K562 (cell line): ENCODE results near the gene RPS10.

DNA sequence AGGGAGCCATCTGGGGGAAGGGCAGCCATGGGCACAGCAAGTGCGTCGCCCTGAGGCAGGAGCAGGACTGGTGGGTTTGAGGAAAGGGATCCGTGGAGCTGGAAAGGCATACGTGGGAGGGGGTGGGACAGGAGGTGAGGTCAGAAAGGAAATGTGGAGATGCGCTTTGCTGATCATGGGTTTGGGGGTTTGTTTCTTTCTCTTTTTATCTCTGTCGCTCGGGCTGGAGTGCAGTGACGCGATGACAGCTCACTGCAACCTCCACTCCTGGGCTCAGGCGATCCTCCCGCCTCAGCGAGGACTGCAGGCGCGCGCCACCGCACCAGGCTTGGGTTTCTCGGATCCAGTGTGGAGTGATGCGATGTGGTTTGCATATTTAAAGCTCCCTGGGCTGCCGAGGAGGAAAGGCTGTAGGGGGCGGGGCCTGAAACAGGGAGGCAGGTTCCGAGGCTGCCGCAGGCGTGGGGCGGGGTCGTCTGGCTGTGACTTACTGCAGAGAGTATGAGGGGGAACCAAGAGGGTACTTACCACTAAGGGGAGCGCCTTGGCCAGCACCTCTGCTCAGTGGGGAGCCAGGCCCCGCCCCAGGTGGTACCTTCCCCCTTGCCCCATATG is 12.5 kb upstream of the BAK1 start:
- RAMPAGE, long total RNA: no peak
- RRBS: no CpG with 5 or more reads among the region's 27 CpGs
PRO-cap:
- standard: no peak
- CoPRO, capped RNA only, 2 experiments: no peak in any of the 2 experiments
- CoPRO, capped and uncapped RNA, 2 experiments: no peak in any of the 2 experiments
- CoPRO, uncapped RNA only, 2 experiments: no peak in any of the 2 experiments
CAGE:
- cytosol, long polyA plus RNA: no peak
- long polyA plus RNA: no peak
- nucleolus, long total RNA: no peak
- nucleus, long polyA plus RNA: no peak

GRCh38 chr6:33634372-33635007 is 13.4 kb downstream of the ITPR3 start:
- RAMPAGE, long total RNA: no peak
- RRBS: no CpG with 5 or more reads among the region's 18 CpGs
PRO-cap:
- standard: no peak
- CoPRO, capped RNA only, 2 experiments: no peak in any of the 2 experiments
- CoPRO, capped and uncapped RNA, 2 experiments: no peak in any of the 2 experiments
- CoPRO, uncapped RNA only, 2 experiments: no peak in any of the 2 experiments
CAGE:
- cytosol, long polyA plus RNA: no peak
- long polyA plus RNA: no peak
- nucleolus, long total RNA: no peak
- nucleus, long polyA plus RNA: no peak

- RAMPAGE, long total RNA: no peak
- RRBS: 94% methylated on average over 7 of the region's 26 CpGs
PRO-cap:
- standard: no peak
- CoPRO, capped RNA only, 2 experiments: no peak in any of the 2 experiments
- CoPRO, capped and uncapped RNA, 2 experiments: no peak in any of the 2 experiments
- CoPRO, uncapped RNA only, 2 experiments: no peak in any of the 2 experiments
CAGE:
- cytosol, long polyA plus RNA: no peak
- long polyA plus RNA: no peak
- nucleolus, long total RNA: no peak
- nucleus, long polyA plus RNA: no peak
Measured at GRCh38 chr6:33658460-33659289, 37.6 kb downstream of the ITPR3 start.

GRCh38 chr6:33686778-33687642 is 24.5 kb downstream of the UQCC2 start:
- RAMPAGE, long total RNA: no peak
- RRBS: no CpG with 5 or more reads among the region's 24 CpGs
PRO-cap:
- standard: no peak
- CoPRO, capped RNA only, 2 experiments: no peak in any of the 2 experiments
- CoPRO, capped and uncapped RNA, 2 experiments: no peak in any of the 2 experiments
- CoPRO, uncapped RNA only, 2 experiments: no peak in any of the 2 experiments
CAGE:
- cytosol, long polyA plus RNA: no peak
- long polyA plus RNA: no peak
- nucleolus, long total RNA: no peak
- nucleus, long polyA plus RNA: no peak

DNA sequence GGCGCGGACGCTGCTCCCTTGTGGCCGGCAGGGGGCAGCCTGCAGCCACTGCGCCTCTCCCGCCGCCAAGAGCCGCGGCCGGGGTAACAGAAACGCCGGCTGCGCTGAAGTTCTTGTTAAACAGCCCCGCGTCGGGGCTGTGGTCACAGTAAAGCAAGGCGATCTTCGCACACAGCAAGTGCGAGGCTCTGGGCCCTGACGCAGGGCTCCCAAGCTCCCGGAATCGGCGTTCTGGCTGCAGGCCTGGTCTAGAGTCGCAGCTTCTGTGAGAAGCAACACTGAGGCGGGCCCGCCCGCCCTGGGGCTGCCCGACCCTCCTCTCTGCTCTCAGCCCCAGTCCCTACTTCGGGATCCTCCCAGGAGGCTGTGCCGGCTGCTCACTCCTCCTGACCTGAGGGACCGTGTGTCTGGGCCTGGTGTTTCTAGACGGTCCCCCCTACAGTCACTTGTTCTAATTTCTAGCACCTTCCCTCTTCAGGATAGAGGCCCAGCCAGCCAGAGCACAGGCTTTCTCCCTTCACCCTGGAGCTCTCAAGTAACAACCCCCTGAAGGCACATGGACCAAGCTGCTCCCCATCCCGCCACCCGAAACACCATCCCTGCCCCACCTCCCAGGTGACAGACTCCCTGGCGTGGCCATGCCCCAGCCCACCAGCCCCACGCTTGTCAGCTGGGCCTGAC is 17.1 kb downstream of the LEMD2 start:
- RAMPAGE, long total RNA: no peak
- RRBS: 2% methylated on average over 10 of the region's 36 CpGs
PRO-cap:
- standard: no peak
- CoPRO, capped RNA only, 2 experiments: no peak in any of the 2 experiments
- CoPRO, capped and uncapped RNA, 2 experiments: no peak in any of the 2 experiments
- CoPRO, uncapped RNA only, 2 experiments: peak in 2 of 2 experiments; most common minus-strand start position 150 of the sequence (in 1)
CAGE:
- cytosol, long polyA plus RNA: no peak
- long polyA plus RNA: no peak
- nucleolus, long total RNA: no peak
- nucleus, long polyA plus RNA: no peak

DNA sequence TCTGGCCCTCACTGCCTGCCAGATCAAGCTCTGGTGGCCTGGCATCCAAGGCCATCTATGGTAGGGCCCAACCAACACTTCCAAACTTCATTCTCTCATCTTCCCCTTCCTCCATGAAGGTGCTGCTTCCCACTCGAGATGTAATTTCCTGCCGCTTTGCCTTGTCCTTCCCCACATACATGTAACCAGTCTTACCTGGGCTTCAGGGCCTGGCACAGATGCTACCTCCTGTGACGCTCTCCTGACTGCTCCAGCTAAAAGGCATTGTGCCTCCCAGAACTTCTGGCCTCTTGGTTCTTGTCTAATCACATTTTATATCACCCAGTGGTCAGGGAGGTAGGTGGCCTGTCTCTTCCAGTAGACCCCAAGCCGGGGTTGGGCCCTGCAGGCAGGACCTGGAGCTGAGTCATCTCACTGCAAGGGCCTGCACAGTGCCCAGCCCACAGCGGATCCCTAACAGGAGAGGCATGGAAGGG is 6.5 kb downstream of the LEMD2 start:
- RAMPAGE, long total RNA: no peak
- RRBS: no CpG with 5 or more reads among the region's 5 CpGs
PRO-cap:
- standard: no peak
- CoPRO, capped RNA only, 2 experiments: no peak in any of the 2 experiments
- CoPRO, capped and uncapped RNA, 2 experiments: no peak in any of the 2 experiments
- CoPRO, uncapped RNA only, 2 experiments: peak in 2 of 2 experiments; most common minus-strand start position 57 of the sequence (in 1)
CAGE:
- cytosol, long polyA plus RNA: no peak
- long polyA plus RNA: no peak
- nucleolus, long total RNA: no peak
- nucleus, long polyA plus RNA: no peak

- RAMPAGE, long total RNA: no peak
- RRBS: no CpG with 5 or more reads among the region's 5 CpGs
PRO-cap:
- standard: bidirectional peak, plus-strand start at chr6:33840290, minus-strand start at chr6:33840144
- CoPRO, capped RNA only, 2 experiments: peak in 2 of 2 experiments; most common plus-strand start chr6:33840179 (in 1); most common minus-strand start chr6:33840167 (in 1)
- CoPRO, capped and uncapped RNA, 2 experiments: peak in 1 of 2 experiments; most common plus-strand start chr6:33840190 (in 1); most common minus-strand start chr6:33840167 (in 1)
- CoPRO, uncapped RNA only, 2 experiments: no peak in any of the 2 experiments
CAGE:
- cytosol, long polyA plus RNA: no peak
- long polyA plus RNA: no peak
- nucleolus, long total RNA: no peak
- nucleus, long polyA plus RNA: no peak
Measured at GRCh38 chr6:33840035-33840491, 36.3 kb upstream of the MLN start.

DNA sequence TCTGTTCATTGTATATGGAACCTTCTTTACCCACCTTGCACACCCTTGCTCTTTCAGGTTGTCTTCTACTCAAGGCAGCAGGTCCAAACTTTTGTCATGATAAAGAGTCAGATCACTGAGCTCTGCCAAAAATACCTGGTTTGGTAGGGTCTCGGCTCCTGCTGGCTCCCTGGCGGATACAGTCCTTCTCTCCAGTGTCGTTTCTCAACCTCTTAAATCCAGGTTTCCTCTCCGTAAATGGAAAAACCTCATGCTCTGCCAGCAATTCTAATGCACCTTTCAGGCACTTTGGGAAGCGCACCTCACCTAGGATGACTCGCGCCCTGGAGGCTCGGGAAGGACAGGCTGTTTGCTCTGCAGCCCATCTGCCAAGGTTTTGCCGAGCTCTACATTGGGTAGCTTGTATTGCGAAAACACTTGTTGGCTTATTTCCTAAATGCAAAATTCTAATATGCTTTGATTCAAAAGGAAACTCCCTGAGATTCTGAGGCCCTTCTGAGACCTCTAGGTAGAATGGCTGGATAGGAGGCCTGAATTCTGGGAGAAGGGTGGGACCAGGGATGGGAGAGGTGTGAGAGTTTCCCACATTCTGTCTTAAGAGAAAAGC is 102.6 kb upstream of the MLN start:
- RAMPAGE, long total RNA: no peak
- RRBS: no CpG with 5 or more reads among the region's 10 CpGs
PRO-cap:
- standard: no peak
- CoPRO, capped RNA only, 2 experiments: no peak in any of the 2 experiments
- CoPRO, capped and uncapped RNA, 2 experiments: no peak in any of the 2 experiments
- CoPRO, uncapped RNA only, 2 experiments: no peak in any of the 2 experiments
CAGE:
- cytosol, long polyA plus RNA: no peak
- long polyA plus RNA: no peak
- nucleolus, long total RNA: no peak
- nucleus, long polyA plus RNA: no peak

DNA sequence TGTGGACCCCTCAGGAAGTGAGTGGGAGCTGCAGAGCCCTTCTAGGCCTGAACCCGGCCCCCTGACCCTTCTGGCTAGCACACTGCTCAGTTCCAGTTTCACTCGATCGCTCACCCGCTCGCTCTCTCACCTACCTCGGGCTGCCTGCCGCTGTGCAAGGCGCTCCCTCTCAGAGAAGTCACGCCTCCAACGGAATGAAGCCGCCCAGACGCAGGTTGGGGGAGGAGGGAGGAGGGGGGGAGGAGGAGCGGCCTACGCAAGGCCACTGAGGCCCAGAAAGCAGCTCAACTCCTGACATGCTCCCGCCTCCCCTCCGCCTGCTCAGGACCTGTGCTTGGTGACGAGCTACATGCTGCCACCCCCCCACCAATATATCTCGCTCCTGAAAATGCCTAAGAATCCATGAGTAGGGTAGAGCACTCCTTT is 3.3 kb downstream of the GRM4 start:
- RAMPAGE, long total RNA: no peak
- RRBS: no CpG with 5 or more reads among the region's 18 CpGs
PRO-cap:
- standard: no peak
- CoPRO, capped RNA only, 2 experiments: no peak in any of the 2 experiments
- CoPRO, capped and uncapped RNA, 2 experiments: no peak in any of the 2 experiments
- CoPRO, uncapped RNA only, 2 experiments: no peak in any of the 2 experiments
CAGE:
- cytosol, long polyA plus RNA: no peak
- long polyA plus RNA: no peak
- nucleolus, long total RNA: no peak
- nucleus, long polyA plus RNA: no peak

DNA sequence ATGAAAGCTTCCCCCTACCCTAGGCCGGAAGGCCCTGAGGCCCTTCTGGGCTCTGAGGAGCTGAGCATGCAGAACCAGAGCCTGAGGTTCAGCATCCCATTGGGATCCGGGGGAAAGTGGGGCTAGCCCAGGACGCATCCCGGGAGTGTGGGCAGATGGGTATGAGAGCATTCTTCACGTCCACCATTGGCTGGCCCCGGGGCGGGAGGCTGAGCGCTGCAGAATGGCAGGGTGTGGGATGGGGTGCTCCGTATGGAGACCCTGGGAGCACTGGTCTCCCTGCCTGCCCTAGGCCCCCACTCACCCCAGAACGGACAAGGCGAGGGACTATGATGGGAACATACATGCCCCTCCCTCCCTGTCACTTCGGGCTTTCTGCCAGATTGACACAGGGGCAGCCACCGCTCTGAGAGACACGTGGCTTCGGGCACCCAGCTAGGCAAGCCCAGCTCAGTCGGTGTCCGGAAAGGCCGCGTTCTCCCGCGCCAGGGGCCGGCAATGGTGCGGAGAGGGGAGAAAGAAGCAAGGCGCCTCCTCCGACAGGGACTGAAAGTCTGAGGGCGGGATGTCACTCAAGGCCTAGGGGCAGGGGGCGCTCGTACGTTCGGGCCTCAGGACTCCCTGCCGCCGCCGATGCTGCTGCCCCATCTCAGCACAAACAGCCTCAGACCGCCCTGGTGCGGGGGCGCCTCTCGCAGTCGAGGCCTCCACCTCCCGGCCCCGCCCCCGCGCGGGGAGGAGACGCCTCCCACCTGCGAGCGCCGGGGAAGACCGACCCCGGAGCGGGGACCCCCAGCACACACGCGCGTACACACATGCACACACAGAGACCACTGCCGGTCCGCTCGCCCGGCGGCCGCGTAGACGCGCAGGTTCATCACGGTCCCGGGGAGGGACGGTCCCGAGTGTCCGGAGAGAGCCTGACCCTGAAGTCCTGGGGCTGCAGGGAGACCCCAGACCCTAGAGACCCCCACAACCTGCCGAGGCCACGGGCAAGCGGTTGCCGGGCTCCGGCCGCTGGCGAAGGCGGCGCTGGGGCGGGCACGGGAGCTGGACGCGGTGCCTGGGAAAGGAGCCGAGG is 2.0 kb downstream of the GRM4 start:
- RAMPAGE, long total RNA: no peak
- RRBS: 23% methylated on average over 25 of the region's 81 CpGs
PRO-cap:
- standard: no peak
- CoPRO, capped RNA only, 2 experiments: no peak in any of the 2 experiments
- CoPRO, capped and uncapped RNA, 2 experiments: no peak in any of the 2 experiments
- CoPRO, uncapped RNA only, 2 experiments: no peak in any of the 2 experiments
CAGE:
- cytosol, long polyA plus RNA: no peak
- long polyA plus RNA: no peak
- nucleolus, long total RNA: no peak
- nucleus, long polyA plus RNA: no peak

GRCh38 chr6:34144695-34145450 is 1.0 kb downstream of the GRM4 start:
- RAMPAGE, long total RNA: no peak
- RRBS: 65% methylated on average over 73 of the region's 91 CpGs
PRO-cap:
- standard: no peak
- CoPRO, capped RNA only, 2 experiments: no peak in any of the 2 experiments
- CoPRO, capped and uncapped RNA, 2 experiments: no peak in any of the 2 experiments
- CoPRO, uncapped RNA only, 2 experiments: no peak in any of the 2 experiments
CAGE:
- cytosol, long polyA plus RNA: no peak
- long polyA plus RNA: no peak
- nucleolus, long total RNA: no peak
- nucleus, long polyA plus RNA: no peak

- RAMPAGE, long total RNA: no peak
- RRBS: no CpG with 5 or more reads among the region's 14 CpGs
PRO-cap:
- standard: bidirectional peak, plus-strand start at chr6:34244770, minus-strand start at chr6:34244613
- CoPRO, capped RNA only, 2 experiments: no peak in any of the 2 experiments
- CoPRO, capped and uncapped RNA, 2 experiments: no peak in any of the 2 experiments
- CoPRO, uncapped RNA only, 2 experiments: no peak in any of the 2 experiments
CAGE:
- cytosol, long polyA plus RNA: no peak
- long polyA plus RNA: no peak
- nucleolus, long total RNA: no peak
- nucleus, long polyA plus RNA: no peak
Measured at GRCh38 chr6:34244371-34245081, 4.3 kb downstream of the SMIM29 start.

GRCh38 chr6:34273263-34273859 is 24.6 kb upstream of the SMIM29 start:
- RAMPAGE, long total RNA: no peak
- RRBS: no CpG with 5 or more reads among the region's 3 CpGs
PRO-cap:
- standard: bidirectional peak, plus-strand start at chr6:34273568, minus-strand start at chr6:34273427
- CoPRO, capped RNA only, 2 experiments: peak in 2 of 2 experiments; most common plus-strand start chr6:34273550 (in 2); most common minus-strand start chr6:34273432 (in 2)
- CoPRO, capped and uncapped RNA, 2 experiments: peak in 1 of 2 experiments; most common plus-strand start chr6:34273445 (in 1); most common minus-strand start chr6:34273432 (in 1)
- CoPRO, uncapped RNA only, 2 experiments: no peak in any of the 2 experiments
CAGE:
- cytosol, long polyA plus RNA: no peak
- long polyA plus RNA: no peak
- nucleolus, long total RNA: no peak
- nucleus, long polyA plus RNA: no peak

- RAMPAGE, long total RNA: no peak
- RRBS: no CpG with 5 or more reads among the region's 5 CpGs
PRO-cap:
- standard: no peak
- CoPRO, capped RNA only, 2 experiments: no peak in any of the 2 experiments
- CoPRO, capped and uncapped RNA, 2 experiments: no peak in any of the 2 experiments
- CoPRO, uncapped RNA only, 2 experiments: peak in 1 of 2 experiments; most common minus-strand start chr6:34332646 (in 1)
CAGE:
- cytosol, long polyA plus RNA: no peak
- long polyA plus RNA: no peak
- nucleolus, long total RNA: no peak
- nucleus, long polyA plus RNA: no peak
Measured at GRCh38 chr6:34332316-34332884, 60.1 kb downstream of the NUDT3 start.

DNA sequence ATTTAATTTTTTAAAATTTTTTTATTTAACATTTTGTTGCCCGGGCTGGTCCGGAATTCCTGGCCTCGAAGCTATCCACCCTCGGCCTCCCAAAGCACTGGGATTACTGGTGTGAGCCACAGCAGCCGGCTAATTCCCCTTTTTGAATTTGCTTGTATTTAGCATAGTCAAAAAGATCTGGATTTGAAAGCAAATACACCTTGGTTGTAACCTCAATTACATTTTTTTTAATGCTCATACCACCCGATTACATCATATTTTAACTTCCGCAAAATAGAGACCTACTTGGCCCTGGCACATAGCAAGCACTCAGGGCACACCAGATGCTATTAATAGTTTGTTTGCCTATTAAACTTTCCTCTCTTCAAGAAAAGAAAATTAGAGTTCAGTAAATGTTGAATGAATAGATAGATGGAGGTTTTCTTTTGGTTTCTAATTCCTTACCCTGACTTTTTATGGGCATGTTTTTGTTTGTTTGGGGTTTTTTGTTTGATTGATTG is 1.2 kb upstream of the NUDT3 start:
- RAMPAGE, long total RNA: no peak
- RRBS: 95% methylated on average over 3 of the region's 7 CpGs
PRO-cap:
- standard: no peak
- CoPRO, capped RNA only, 2 experiments: no peak in any of the 2 experiments
- CoPRO, capped and uncapped RNA, 2 experiments: no peak in any of the 2 experiments
- CoPRO, uncapped RNA only, 2 experiments: no peak in any of the 2 experiments
CAGE:
- cytosol, long polyA plus RNA: no peak
- long polyA plus RNA: no peak
- nucleolus, long total RNA: no peak
- nucleus, long polyA plus RNA: no peak

- RAMPAGE, long total RNA: no peak
- RRBS: no CpG with 5 or more reads among the region's 11 CpGs
PRO-cap:
- standard: no peak
- CoPRO, capped RNA only, 2 experiments: no peak in any of the 2 experiments
- CoPRO, capped and uncapped RNA, 2 experiments: no peak in any of the 2 experiments
- CoPRO, uncapped RNA only, 2 experiments: peak in 2 of 2 experiments; most common minus-strand start chr6:34414558 (in 1)
CAGE:
- cytosol, long polyA plus RNA: no peak
- long polyA plus RNA: no peak
- nucleolus, long total RNA: no peak
- nucleus, long polyA plus RNA: no peak
Measured at GRCh38 chr6:34414376-34415618, 11.1 kb downstream of the RPS10 start.

DNA sequence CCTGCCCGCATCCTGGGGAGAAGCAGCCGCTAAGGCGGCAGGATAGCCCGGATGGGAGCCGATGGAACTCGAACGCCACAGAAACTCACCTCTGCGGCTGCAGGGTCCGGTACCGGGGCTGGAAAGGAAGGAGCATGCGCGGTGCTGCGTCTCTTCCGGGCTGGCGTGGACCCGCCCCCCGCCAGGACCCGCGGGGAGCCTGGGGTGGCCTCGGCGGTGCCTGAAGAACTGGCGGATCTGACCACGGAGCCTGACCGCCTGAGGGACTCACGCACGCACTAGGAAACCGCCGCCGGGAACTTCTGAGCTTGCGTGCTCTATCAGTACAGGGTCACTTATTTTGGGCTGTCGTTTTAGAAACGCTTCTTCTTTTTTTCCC is at the start of gene RPS10:
Gene RPS10 (minus strand): TSS at position 127 of the 379 bp plus-strand sequence.
- RAMPAGE, long total RNA: start-site peak on the minus strand centred at position 118 of the sequence, 96 bp wide, 19,083 and 8,944 reads in 2 replicates
- RRBS: 2% methylated on average over 13 of the region's 32 CpGs
PRO-cap:
- standard: bidirectional peak, plus-strand start at position 281 of the sequence, minus-strand start at position 126 of the sequence
- CoPRO, capped RNA only, 2 experiments: peak in 2 of 2 experiments; most common plus-strand start position 270 of the sequence (in 1); most common minus-strand start position 127 of the sequence (in 2)
- CoPRO, capped and uncapped RNA, 2 experiments: peak in 2 of 2 experiments; most common plus-strand start position 305 of the sequence (in 2); most common minus-strand start position 127 of the sequence (in 2)
- CoPRO, uncapped RNA only, 2 experiments: peak in 1 of 2 experiments; most common plus-strand start position 305 of the sequence (in 1); most common minus-strand start position 127 of the sequence (in 1)
CAGE:
- cytosol, long polyA plus RNA: start-site peak on the minus strand centred at position 117 of the sequence, 62 bp wide, 2,568 and 2,203 reads in 2 replicates
- long polyA plus RNA: start-site peak on the minus strand centred at position 117 of the sequence, 62 bp wide, 1,678 and 3,676 reads in 2 replicates
- nucleolus, long total RNA: no peak
- nucleus, long polyA plus RNA: start-site peak on the minus strand centred at position 117 of the sequence, 62 bp wide, 4,374 and 1,212 reads in 2 replicates

- RAMPAGE, long total RNA: no peak
- RRBS: 24% methylated on average over 5 of the region's 12 CpGs
PRO-cap:
- standard: no peak
- CoPRO, capped RNA only, 2 experiments: no peak in any of the 2 experiments
- CoPRO, capped and uncapped RNA, 2 experiments: no peak in any of the 2 experiments
- CoPRO, uncapped RNA only, 2 experiments: no peak in any of the 2 experiments
CAGE:
- cytosol, long polyA plus RNA: no peak
- long polyA plus RNA: no peak
- nucleolus, long total RNA: no peak
- nucleus, long polyA plus RNA: no peak
Measured at GRCh38 chr6:34553622-34554155, 2.4 kb downstream of the SPDEF start.